Right common carotid artery plus branches (tissue), 1 donor: ENCODE measurements around a stretch of chr1.

DNA sequence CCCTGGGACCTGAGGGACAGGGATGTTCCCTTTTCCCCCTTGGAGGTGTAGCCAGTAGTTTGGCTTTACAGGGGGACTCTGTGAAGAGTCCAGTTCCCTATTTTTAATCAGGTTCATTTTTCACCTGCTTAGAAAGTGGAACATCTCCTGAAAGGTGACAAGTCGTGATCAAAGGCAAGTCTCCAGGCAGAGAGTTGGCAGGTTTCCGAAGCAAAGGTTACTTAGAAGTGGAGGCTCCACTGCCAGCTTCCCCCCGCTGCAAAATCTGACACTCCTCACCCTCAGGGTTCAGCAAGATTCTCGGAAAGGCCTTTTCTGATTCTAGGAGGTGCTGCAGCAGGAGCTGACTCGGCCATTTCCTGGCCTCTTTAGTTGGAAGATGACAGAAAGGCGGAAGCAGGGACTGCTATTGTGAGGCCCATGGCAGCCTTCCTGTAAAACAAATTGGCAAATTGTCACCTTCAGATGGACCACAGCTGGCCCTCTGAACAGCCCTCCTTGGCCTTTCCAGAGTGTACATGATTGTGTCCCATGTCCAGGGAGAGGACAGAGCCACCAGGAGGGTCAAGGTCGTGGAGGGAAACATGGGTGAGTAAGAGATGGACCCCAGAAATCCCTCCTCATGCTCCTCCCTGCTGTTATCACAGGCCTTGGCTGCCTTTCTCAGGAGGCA, 115.2 kb upstream of the IRF2BP2 start:
- PRO-cap = no peak

- PRO-cap = no peak
Observed at GRCh38 chr1:234745741-234746274, 135.8 kb upstream of the IRF2BP2 start.

DNA sequence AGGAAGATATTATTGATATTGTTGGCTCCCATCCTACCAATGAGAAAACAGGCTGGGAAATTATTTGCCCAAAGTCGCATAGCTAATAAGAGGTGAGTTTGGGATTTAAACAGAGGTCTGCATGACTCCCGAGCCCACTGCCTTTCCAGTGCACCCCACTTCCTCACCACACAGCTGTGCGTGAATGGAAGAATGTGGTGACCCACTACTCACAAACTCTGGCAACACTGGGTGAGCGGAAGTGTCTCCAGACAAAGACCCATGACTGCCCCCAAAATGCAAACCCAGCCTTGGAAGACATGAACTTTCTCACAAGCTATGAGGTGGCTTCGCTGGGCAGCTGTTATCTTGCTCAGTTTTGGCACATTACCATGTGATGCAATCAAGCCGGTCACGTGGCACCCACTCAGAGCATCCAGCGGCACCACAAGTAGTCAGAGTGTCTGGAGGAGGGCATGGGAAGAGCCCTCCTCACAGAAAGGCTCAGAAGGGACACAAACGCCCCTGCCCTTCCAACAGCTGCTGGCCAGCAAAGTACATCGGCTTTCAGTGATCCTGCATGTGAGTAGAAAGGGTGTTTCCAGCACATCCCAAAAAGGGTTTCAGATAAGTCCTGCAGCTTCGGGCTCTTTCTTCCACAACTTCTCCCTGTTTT, 145.4 kb upstream of the IRF2BP2 start:
- PRO-cap = unidirectional peak, plus-strand start at position 437 of the sequence

DNA sequence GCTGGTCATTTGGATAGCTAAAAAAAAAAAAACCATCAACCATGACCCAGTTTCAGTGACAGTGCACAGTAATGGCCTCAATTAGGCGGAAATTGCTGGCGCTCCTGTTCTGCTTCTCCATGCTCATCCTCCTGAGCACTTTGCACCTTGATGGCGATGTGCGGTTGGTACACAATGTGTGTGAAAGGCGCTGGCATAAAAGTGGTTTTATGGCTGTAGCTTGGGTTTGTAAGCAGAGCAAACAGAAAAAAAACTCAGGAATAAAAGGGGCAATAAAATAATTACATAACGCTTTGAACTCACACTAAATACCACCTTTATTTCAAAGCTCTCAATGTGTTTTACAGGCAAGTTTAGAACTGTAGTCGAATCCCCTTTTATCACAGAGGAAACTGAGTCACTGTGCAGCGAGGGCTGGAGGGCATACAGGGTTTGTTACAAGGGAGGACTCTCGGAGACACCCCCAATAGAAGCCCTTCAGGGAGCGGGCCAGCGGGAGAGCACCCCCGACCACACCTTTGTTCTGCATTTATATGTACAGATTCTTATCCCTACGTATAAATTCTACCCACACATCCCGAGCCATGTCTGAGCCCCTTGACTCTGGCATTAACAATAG, 213.4 kb upstream of the IRF2BP2 start:
- PRO-cap = no peak

DNA sequence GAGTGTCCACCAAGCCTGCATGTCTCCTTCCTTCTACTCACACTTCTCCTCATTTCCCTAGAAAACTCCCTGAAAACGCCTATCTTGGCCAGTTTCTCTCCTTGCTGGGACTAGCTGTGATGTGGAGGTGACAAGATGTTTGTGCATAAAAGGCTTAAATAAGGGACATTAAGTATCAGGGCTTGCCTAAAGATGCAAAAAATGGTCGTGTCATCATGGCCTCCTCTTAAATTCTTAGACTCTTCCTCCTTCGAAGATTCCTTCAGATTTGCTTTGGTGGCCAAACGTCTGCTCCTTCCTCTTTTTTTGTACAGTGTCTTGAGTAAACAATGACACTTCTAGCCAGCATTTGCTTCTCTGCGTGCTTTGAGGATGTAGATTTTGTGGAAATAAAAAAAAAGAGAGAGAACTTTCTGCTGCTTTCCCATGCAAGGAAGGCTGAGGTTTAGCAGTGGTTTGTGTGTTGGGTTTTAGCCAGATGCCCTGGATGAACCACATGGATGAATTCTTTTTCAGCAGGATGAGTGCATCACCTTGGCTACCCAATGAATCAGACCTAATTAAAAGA, 239.2 kb upstream of the IRF2BP2 start:
- PRO-cap = no peak

GRCh38 chr1:234876079-234876884, 252.4 kb downstream of the TOMM20 start:
- PRO-cap = no peak

DNA sequence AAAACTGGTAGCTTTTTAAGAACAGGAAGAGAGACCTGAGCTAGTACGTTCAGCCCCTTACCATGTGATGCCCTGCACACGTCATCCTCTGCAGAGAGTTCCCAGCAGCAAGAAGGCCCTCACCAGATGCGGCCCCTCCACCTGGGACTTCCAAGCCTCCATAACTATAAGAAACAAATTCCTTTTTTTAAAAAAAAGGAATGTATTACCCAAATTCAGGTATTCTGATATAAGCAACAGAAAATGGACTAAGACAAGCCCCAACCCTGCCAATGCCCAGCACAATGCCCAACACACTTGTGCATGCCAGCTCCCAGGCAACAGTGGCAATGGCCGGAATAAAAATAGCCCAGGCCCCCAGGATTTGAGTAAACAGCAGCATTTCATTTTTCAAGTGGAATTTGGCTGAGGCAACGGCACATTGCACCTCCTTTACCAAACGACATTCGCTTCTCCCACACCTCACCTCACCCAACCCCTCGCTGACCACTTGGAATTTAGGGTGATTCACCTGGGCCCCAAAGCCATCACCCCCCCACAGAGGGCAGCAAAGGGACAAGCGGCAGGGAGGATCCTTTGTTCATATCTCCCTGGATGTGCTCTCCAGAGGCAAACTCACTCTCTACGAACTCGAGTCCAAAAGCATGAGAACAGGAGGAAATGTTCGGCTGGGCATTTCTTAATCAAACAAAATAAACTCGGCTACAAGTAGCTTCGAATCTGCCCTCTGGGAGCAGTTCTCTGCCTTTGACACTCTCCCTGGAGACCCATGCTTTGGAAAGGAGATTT, 215.8 kb downstream of the TOMM20 start:
- PRO-cap = no peak

DNA sequence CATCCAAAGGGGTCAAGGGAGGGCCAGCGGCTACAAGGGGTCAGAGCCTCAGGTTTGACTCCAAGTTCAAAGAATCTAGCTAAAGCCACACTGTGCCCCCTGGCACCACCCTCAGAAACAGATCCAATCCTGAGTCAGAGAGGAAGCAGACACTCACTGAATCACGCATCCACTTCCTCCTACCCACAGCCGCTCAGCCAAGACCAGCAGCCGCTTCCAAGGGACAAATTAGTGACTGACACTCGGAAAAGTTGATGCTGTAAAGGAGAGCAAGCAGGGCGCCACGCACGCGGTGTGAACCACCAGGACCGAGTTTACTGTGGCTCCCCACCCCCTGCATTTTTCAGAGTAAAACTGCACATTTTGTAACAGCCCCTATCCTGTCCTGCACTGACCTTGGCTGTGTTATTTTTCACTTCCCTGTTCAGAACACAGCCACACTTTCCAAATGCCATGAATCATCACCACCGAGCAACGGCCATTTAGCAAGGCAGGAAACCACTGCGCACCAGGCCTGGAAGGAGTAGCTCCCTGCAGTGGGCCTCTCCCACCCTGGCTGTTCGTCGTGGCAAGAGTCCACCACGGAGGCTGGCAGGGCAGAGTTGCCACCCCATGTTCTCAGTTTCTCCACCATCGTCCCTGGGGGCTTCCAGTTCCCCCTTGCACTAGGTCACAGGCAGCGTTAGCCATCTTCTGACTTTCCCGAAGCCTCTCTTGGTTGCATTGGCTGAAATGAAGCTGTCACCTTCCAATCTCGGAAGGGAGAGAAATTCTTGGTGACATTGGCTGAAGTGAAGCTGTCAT, 147.7 kb downstream of the TOMM20 start:
- PRO-cap = bidirectional peak, plus-strand start at position 257 of the sequence, minus-strand start at position 237 of the sequence; bidirectional peak, plus-strand start at position 482 of the sequence, minus-strand start at position 316 of the sequence

DNA sequence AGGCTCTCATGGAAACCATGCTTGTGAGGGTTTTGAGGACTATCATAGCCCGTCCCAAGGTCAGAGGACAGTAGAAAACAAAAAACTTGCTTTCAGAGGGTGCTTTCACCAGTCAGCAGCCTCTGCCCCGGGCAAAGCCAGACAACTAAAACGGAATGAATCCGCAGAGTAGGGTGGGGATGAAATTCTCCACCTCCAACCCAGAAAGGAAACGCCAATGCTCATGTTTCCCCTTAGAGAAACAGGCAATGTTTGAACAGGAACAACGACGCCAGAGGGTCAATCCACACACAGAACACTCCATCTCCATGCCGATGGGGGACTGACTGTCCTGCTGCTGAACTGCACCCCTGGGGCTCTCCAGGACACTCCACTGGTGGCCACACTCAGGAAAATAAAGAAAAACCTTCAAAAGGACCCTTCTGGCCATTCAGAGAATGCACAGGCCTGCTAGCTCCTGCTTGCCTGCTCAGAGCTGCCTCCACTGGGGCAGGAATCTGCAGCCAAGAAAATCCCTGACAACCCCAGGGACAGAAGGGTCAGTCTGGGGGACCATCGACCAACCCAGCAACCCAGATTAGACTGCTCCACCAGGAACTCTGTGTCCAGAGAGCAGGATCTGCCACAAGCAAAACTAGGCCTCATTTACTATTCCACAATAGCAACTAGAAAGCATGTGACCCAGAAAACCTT, 116.1 kb downstream of the TOMM20 start:
- PRO-cap = no peak

GRCh38 chr1:235074698-235075546, 53.7 kb downstream of the TOMM20 start:
- PRO-cap = unidirectional peak, minus-strand start at chr1:235074796; bidirectional peak, plus-strand start at chr1:235075298, minus-strand start at chr1:235075241; bidirectional peak, plus-strand start at chr1:235075665, minus-strand start at chr1:235075432

DNA sequence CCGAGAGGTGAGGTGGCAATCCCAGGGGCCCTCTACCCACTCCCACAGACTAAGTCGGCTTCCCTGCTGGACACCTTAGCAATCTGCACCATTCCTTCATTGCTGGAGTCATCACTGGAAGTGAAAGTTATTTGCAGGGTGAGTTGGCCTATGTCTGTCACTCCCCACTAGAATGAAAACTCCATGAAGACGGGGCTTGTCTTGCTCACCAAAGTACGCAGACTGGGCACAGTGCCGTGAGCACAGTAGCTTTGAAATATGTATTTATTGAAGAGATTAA, 52.6 kb downstream of the TOMM20 start:
- PRO-cap = no peak

DNA sequence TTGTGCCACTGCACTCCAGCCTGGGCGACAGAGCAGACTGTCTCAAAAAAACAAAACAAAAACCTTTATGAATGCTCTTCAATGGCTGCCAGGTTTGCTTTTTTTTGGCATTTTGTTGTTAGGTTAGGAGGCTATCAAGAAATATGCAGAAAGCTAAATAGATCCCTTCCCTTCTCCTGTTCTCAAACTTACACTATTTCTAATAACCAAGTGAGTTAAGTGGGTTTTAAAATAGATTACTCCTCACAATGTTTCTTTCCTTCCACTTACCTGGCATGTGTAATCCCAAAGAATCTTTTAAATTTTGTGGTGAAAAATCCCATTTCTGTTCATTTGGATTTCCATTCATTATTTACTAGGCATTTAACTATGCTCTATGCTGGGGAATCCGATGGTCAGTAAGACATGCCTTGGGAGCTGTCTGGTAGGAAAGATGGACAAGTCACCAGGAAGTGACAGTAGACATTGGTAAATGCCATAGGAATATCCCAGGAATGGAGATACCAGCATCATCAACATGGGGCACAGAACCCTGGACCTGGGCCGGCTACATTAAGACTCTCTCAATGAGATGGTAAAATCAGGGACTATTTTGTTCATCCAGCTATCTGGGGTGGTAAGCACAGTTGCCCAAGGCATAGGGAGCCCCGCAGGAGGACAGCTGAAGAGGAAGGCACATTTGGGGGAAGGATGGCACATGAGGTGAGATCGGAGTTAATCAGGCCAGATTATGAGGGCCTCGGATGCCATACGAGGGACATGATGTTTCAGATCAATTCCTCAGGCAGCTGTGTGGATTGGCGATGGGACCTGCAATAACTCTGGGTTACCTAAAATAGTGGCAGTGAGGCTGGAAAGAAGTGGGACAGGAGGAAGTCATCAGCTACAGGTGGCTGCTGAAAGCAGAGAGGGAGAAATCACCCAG, 21.5 kb downstream of the TOMM20 start:
- PRO-cap = no peak

- PRO-cap = no peak
Observed at GRCh38 chr1:235107787-235108911, 20.5 kb downstream of the TOMM20 start.

- PRO-cap = no peak
Observed at GRCh38 chr1:235131538-235132048, 3.0 kb upstream of the TOMM20 start.

DNA sequence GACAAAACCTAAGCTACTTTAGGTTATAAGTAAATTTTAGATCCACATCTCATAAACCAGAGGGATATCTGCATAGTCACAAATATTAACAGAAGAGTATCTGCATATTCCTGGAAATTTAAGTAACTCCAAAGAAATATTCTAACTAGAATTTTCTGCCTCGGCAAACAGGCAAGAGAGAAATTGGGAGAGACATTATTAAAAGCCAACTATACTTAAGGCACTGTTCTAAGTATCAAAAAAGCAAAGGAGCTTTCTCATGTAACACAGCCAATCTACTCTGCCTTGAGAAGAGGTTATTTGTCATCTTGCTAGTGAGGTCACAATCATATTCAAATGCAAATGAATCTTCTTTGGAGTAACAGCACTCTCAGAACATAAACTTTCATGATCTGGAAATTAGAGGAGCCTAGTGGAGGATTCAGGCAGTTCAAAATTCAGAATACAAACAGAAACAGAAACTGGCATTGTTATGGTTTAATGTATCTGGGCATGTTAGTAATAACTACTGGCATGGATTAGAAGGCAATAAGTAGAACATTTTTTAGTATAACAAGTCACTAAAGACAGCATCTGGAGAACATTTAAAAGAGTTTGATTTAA, 57.4 kb downstream of the ARID4B start:
- PRO-cap = no peak

DNA sequence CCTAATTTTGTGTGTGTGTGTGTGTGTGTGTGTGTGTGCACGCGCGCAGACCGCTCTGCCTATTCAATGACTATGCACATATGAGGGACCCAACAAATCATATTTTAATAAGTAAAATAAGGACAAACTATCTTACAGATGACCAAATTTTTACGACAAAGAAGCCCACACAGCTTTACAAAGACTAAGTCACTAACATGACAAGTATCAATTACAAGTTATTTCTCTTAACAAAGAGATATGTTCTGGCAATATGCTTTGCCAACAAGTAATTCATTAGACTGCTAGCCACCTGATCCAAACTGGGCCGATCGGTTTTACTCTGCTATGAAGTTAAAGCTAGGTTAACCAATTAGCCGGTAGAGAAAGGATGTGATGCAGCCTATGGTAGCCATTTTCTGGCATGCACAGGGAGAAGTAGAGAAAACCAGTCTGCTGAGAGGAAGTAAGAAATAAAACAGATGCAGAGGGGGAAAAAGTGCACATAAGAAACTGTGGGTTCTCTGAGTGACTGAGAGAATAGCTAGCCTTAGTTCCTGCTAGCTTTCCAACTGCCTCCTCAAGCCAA, 52.9 kb downstream of the ARID4B start:
- PRO-cap = no peak

DNA sequence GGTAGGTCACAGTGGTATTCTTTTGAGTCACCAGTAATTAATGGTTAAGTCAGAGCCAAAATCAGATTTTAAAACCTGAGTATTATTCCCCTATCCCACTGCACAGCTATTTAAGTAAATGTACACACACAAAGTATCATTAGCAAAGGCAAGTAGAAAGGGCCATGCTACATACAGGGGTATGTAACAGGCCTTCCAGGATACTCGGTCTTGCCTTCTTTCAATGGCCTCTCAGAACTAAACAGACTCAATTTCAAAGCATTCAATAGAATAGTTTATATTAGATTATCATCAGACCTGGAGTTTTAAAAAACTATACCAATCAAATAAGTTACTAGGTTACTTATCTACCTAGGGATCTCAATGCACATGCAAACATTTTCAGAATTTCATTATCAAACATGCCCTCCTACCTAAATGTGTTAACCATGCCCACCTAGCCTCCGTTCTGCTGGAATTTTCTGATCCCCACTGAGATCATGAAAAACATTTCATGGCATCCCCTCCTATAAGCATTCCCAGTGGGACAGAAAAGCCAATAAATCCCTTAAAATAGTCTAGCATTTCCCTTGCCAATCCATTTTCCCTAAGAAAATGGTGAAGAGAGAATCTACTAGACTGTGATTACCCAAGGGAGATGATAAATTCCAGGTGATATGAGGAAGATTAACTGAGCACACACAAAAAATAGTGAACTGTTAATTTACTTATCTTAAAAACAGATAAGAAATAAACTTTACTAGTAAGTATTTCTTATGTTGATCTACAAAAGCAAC, 49.9 kb downstream of the ARID4B start:
- PRO-cap = no peak

GRCh38 chr1:235297473-235297764, 30.6 kb downstream of the ARID4B start:
- PRO-cap = no peak

- PRO-cap = no peak
Observed at GRCh38 chr1:235307325-235307650, 20.7 kb downstream of the ARID4B start.

DNA sequence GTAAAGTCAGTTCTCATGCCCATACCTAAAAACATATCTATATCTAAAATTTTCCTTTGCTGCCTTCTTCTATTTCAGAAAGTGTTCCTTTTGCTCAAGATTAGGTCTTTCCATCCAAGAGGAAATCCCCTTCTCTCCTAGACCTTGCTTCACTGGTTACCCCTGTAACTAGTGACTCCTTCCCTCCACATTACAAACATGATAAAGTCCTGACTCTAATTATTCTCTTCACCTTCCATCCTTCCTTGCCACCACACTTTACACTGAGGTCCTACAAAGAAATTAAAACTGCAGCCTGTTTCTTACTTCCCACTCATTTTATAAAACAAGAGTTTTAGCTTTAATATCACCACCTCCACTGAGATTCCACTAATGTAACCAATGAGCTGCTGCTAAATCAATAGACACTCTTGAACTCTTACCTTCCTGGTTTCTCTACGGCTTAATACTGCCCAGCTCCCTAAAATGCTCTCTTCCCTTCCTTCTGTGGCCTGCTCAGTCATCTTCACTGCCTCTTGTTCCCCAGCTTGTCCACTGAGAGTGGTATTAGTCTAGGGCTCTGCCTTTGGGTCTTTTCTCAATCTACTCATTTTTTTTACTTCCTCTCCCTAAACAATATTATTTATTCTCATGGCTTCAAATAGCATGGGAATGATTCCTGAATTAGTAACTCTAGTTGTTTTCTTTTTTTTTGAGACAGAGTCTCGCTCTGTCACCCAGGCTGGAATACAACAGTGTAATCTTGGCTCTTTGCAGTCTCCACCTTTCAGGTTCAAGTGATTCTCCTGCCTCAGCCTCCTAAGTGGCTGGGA, 14.5 kb downstream of the B3GALNT2 start:
- PRO-cap = no peak